ENCODE data around the gene FRS3.

DNA sequence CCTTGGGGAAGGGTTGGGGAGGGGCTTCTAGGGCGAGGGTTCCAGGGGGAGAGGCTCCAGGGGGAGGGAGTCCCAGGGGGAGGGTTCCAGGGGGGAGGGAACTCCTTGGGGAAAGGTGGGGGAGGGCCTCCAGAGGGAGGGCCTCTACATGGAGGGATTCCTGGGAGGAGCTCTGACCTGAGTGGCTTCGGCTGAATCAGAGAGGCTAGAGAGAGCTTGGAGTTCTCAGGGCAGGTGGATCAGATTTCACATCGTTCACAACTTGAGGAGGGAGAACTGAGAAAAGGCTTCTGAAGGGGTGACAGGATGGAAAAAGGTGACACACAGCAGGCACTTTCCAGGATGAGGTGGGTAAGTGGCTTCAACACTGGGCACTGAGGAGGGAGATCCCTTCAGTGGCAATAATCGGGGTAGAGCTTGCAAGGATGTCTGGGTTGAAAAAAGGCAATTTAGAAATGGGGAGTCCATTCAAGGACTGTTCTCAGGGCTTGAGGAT lies 49.2 kb downstream of the DAAM2 start:
- RRBS, result no CpG with 5 or more reads among the region's 4 CpGs

DNA sequence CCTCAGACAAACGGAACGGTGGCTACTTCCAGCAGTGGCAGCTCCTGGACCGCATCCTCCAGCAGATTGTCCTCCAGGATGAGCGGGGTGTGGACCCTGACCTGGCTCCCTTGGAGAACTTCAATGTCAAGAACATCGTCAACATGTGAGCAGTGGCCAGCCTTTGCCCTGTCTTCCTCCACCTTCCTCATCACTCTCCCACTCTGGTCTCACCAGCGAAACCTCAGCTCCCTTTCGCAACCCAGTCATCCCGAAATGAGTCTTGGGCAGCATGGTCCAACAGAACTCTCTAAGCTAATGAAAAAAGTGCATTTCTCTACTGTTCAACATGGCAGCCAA lies 59.0 kb downstream of the MOCS1 start:
- RRBS, result no CpG with 5 or more reads among the region's 8 CpGs

- RRBS, result no CpG with 5 or more reads among the region's 6 CpGs
These were observed 55.0 kb downstream of the MOCS1 start for GRCh38 chr6:39879227-39879629.

DNA sequence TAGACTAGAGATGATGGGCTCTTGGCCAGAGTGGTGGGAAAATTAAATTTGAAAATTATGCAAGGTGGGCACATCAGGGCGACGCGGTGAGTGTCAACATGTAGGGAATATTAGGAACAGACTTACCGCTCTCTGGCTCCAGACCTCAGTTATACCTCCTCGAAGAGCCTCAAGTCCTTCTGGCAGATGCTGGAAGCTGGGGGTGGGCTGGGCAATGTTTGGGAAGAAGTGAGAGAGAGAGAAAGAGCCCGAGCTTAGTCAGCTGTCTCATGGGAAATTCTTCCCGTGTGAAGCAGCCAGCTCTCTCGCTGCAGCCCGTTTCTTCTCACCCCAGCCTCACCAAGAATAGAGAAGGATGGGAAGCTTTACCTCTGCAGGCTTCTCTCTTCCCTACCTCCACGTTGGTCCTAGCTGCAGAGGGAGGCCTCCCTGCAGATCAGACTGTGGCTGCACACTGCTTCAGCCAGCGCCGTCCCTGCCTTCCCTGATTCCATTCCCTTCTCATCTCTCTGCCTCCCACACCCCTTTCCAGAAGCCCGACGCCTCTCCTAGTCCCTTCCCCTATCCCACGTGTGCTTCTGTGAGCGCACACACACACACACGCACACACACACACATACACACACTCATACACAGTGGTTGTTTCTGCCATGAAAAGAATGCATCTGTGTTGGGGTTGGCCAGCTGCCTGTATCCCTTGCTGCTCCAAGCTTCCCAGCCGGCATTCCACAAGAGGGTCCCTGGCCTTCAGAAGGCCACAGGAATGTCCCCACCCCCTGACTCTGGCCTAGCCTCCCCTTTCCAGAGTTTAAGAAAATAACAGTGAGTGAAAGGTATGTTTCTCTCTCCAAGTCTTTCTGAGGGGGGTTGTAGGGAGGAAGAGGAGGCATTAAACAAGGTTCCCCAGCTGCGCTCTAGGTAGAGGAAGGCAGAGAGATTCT lies 51.9 kb downstream of the MOCS1 start:
- RRBS, result no CpG with 5 or more reads among the region's 19 CpGs

DNA sequence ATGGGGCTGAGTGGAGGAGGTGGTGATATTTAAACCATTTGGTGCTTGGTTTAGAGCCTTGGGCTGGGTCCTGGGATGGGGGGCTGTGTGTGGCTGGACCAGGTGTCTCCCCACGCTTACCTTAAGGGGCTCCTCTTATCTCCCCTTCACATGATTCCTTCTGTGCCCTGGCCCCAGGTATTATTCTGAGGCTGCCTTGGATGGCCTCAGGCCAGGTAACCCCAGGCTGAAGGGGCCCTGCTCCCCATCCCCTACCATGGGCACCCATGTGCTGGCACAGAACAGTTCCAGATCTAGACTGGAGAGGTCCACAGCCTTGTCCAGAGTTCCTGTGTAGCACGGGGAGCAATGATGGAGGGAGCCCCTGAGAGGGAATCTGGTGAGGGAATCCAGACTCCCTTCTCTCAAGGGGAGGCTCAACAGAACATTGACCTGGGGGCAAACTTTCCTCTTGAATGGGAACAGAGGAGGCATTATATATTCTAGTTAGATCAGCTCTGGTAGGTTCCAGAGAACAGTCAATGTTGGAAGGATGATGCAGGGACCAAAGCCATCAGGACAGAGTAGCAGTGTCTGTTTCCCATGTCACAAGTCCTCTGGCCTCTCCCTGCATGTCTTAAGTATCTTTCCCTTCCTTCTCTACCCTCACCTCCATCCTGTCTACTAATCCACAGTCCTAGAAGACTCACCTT lies 32.0 kb downstream of the MOCS1 start:
- RRBS, result no CpG with 5 or more reads among the region's 2 CpGs

DNA sequence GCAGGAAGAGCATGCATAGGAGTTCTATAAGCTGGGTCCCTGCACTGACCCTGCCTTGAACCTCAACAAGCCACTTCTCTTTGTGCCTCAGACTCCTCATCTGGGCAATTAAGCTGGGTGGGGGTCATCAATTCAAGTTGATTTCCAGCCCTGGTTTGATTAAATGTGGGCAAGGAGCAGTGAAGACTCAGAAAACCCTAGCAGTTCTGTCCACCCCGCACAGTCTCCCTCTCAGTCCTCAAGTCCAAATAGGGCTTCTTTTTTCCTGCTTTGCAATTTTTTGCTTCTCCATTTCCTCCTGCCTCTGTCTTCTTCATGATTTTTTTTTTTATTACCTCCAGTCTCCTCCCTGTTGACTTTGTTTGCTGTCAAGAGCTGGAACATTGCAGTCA lies 142.6 kb downstream of the LRFN2 start:
- RRBS, result no CpG with 5 or more reads among the region's 1 CpG

GRCh38 chr6:40996445-40997271 lies 42.4 kb downstream of the UNC5CL start:
- RRBS, result no CpG with 5 or more reads among the region's 7 CpGs

DNA sequence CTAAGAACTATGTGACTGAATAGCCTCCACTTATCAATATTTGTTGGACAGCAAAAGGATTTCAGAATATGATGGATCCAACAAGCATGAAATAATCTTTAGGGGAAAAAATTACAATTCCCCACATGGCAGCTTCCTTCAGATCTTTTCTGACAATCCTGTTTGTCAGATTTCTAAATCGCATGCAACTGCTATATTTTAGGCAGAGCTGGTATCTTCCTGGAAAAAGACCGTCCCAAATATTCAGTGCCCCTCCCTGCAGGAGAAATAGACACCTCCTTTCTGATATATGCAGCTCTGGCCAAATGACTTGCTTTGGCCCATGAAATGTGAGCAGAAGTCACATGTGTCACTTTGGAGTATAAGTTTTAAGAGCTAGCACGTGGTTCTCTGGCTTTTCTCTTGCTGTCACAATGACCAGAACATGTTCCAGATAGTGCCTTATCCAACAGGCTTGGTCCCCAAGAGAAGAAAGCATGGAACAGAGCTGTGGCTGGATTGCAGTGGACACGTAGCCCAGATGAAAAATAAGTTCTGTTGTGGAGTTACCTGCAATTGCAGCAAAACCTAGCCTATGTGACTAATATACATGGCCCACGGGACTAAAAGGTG lies 40.5 kb downstream of the UNC5CL start:
- RRBS, result no CpG with 5 or more reads among the region's 5 CpGs

DNA sequence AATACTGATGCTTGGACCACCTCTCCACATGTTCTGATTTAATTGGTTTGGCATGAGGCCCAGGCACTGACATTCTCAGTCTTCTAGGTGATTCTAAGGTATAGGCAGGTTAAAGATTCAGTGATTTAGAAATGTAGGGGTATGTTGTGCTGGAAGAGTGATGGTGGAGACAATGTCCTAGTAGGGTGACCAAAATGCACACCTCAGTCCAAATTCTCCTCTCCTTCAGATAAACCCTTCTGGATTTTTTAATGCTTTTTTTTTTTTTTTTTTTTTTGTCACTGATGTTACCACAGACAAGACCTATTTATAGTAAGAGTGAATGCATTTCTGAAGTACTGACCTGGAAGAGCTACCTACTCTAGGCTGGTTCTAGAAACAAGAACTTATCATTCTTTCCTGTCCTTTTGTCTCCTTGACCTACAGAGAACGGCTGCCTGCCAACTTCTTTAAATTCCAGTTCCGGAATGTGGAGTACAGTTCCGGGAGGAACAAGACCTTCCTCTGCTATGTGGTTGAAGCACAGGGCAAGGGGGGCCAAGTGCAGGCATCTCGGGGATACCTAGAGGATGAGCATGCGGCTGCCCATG lies 8.0 kb downstream of the APOBEC2 start:
- RRBS, result no CpG with 5 or more reads among the region's 5 CpGs

DNA sequence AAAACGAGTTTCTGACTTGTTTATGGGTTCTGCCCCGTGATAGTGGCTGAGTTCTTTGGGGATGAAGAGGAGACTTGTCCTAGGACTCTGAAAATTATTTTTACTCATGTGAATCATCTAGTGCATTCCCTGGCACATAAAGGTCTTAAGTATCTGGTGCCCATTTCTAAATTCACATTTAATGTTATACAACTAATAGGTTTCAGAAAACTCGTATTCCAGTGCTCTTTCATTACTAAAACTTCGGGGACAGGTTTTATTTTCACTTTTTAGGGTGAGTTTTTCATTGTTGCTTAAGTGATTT lies 2.0 kb downstream of the NFYA start:
- RRBS, result no CpG with 5 or more reads among the region's 4 CpGs

DNA sequence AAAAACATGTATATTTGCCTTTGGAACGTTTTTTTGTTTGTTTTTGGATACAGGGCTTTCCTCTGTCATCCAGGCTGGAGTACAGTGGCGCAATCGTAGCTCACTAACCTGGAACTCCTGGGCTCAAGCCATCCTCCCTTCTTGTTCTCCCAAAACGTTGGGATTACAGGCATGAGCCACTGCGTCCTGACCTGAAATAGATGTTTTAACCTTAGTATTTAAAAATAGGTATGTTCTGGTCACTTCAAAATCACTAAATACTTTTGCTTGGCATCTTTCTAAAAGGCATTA lies 2.3 kb downstream of the NFYA start:
- RRBS, result no CpG with 5 or more reads among the region's 5 CpGs

DNA sequence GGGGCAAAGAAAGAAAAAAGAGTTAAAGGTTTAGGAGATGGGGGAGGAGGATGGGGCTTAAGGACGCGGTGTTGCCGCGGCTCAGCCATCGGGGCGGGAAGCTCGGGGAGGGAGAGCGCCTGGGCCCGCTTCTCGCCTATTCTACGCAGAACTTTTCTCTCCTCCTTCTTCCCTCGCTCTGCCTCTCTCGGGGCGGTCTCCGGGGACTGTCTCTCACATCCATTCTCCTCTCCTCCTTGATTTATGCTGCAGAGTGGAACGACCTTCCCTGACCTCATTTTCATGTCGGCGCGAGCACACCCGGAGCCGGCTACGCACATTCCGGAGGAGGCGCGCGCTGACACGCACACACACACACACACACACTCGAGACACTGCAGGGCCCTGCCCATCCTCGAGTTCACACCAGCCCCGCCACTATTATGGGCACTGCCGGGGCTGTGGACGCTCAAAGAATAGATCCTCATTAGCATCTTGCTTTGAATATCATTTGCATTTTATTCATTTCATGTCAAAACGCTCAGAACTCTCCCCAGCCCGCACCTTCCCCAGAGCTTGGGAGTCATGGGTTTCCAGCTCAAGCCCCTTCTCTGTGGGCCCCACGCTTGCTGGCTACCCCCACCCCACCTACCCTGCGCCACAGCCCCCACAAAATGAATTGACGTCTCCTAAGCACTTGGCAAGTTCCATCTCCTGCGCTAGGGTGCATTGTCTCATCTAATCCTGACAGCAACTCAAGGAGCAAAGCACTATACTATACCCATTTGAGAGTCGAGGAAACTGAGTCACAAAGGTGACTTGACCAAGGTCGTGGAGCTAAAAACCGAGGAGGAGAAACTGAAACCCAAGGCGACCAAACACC lies 36.8 kb downstream of the NCR2 start:
- RRBS, result 4% methylated on average over 12 of the region's 42 CpGs

DNA sequence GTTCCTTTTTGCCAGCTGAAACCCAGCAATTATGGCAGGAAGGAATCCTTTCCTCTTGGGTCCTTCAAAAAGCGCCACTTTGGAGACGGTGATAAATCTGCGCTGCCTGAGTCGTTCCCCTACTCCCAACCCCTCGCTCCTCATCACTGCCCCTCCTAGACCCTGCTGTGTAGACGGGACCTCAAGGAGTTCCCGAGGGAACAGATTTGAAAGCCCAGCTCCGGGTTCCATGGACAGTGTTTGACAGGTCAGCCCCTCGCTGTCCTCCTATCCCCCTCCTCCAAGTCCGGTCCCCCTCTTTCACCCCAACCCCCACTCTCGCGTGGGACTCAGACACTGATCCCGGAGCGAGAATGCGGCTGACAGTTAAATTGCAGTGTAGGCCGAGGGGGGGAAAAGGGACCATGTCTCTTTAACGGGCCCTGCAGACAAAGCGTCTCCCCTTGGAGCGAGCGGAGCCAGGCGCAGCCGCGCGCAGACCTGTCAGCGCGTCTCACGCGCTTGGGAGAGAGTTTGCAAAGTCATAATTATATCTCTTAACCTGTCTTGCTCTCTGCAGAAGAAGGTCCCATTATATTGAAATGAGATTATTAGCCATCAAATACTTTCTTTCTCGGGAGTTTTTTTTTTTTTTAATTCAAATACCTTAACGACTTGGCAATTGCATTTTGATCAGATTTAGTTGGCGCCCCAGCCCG lies 39.7 kb downstream of the NCR2 start:
- RRBS, result 26% methylated on average over 6 of the region's 32 CpGs

DNA sequence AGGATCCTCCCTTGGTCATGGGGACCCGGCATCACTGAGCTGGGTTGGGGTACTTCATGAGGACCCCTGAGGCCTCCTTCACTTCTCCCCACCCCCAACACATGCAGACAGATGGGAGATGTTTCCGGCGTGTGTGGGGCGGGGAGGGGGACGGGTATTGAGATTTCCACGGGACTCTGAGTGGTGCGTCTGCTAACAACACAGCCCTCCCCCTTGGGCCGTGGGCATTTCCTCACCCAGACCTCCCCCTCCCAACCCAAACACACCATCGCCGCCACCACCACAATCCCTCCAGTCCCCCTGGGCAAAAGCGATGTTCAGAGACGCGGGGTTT lies 911 bp upstream of the FOXP4 start:
- RRBS, result 9% methylated on average over 2 of the region's 13 CpGs

- RRBS, result 19% methylated on average over 34 of the region's 74 CpGs
These were observed 1.3 kb downstream of the FOXP4 start for GRCh38 chr6:41547218-41548225.

GRCh38 chr6:41551139-41551885 lies 5.1 kb downstream of the FOXP4 start:
- RRBS, result 94% methylated on average over 3 of the region's 13 CpGs

DNA sequence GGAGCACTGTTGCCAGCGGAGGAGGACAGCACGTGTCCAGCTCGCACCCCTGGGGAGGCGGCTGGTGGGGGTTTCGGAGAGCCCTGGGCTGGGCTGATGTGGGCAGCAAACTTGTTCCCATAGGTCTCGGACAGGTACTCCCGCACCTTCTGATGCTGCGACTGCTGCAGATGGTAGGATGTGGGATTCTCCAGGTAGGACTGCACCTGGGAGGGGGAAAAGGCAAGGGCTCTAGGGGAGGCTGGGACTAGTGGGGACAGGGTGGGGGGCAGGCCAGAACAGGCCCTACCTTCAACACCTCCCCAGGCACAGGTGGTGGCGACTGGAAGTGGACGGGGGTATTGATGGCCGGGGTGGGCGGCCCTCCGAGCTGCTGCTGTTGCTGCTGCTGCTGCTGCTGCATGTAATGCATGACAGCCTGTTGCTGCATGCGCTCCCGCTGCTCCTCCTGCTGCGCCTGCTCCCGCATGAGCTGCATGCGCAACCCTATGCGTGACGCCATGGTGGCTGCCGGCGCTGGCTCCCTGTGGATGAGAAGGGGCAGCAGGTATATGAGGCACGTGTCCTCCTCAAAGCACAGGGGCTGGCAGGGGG lies 44.6 kb downstream of the TFEB start:
- RRBS, result no CpG with 5 or more reads among the region's 23 CpGs

DNA sequence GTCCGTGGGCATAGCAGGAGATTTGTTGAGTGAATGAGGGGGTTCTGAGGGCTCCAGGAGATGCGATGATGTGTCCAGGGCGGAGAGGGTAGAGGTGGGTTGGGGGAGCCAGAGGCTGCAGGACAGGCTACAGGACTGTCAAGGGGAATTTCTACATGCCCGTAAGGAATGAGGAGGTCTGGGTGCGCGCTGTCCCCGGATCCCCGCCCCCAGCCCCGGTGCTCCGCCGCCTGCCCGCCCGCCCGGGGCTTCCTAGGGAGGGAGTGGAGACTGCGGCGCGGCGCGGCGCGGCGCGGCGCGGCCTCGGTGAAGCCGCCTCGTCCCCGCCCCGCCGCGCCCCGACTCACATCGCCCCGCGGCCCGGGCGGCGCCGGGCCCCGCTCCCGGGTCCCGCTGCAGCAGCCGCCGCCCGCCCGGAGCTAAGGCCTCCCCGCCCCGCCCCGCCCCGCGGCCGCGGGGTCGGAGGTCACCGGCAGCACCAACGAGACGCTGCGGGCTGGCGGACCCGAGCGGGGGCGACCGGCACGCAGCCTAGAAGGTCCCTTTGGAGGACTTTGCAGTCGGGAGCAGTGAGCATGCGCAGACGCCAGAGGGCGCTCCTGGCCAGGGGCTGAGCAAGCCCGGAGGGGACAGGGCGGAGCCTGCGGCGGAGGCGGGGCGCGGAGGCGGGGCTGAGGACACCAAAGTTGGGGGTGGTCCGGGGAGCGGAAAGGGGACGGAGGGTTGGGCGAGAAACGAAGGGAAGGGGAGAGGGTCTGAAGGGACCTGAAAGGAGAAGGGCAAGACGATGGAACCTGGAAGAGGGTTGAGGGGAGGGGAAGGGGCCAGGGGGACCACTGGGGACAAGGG lies at the start of gene FRS3:
Gene FRS3, minus strand, starts transcription at position 432 of the 849 bp plus-strand sequence.
- RRBS, result 4% methylated on average over 38 of the region's 83 CpGs

GRCh38 chr6:41791165-41792657 lies 4.2 kb downstream of the TOMM6 start:
- RRBS, result no CpG with 5 or more reads among the region's 7 CpGs

Data from HL-60 (cell line).